GM23338 (cell line): Measurements from ENCODE around the gene P2RX4.

- PRO-cap = bidirectional peak, plus-strand start at chr12:121210129, minus-strand start at chr12:121210066; bidirectional peak, plus-strand start at chr12:121210390, minus-strand start at chr12:121210383
- RAMPAGE, long total RNA = no peak
Observed at GRCh38 chr12:121209805-121210683, at the start of gene P2RX4. Gene P2RX4 (plus strand): TSS chr12:121210129.

GRCh38 chr12:121217076-121217614 is 7.2 kb downstream of the P2RX4 start:
- PRO-cap = no peak
- RAMPAGE, long total RNA = no peak

DNA sequence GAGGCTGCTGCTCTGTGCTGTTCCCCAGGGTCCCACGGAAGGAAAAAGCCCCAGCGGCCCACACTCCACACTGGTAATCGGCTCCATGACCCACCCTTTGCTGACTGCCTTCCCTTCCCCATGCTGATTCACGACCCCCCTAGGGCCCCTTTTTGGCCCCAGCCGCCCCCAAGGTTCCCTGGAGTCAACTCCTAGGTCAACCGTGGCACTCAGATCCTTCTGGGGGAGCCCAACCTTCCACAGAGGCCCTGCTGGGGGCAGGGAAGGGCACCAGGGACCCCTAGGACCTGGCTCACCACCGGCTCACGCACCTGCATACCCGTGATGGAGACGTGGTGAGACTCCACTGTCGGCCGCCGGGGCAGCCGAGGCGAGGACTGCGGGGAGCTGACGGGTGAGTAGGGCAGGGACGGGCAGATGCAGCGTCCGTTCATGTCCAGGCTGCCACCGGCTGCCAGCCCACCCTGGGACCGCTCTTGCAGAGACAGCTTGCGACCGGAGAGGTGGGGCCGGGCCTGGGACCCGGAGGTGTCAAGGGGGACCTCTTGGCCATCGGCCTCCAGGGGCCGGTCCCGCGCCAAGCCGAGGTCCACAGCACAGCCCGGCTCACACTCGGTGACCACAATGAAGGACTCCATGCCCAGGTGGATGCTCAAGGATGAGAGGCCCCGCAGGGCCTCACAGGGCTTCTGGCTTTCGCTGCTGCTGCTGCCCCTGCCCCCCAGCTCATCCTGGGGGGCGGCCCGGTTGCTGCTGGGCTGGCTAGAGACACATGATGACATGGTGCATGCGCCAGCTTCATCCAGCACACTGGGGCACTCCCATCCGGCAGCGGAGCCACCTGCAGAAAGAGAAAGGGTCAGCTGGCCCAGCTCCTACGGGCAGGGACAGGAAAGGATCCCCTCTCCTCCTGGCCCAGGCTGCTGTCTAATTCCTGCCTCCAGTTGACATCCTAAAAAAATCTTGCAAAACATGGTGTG is 22.5 kb downstream of the CAMKK2 start:
- PRO-cap = no peak
- RAMPAGE, long total RNA = no peak

GRCh38 chr12:121295238-121295379 is 1.4 kb downstream of the CAMKK2 start:
- PRO-cap = no peak
- RAMPAGE, long total RNA = no peak

- PRO-cap = bidirectional peak, plus-strand start at chr12:121296941, minus-strand start at chr12:121296673; bidirectional peak, plus-strand start at chr12:121297374, minus-strand start at chr12:121297369; bidirectional peak, plus-strand start at chr12:121297579, minus-strand start at chr12:121297591
- RAMPAGE, long total RNA = no peak
Observed at GRCh38 chr12:121296790-121297673, 523 bp upstream of the CAMKK2 start.

- PRO-cap = no peak
- RAMPAGE, long total RNA = no peak
Observed at GRCh38 chr12:121375127-121375571, 22.9 kb upstream of the ANAPC5 start.

GRCh38 chr12:121400240-121401403 is 704 bp downstream of the RNF34 start:
- PRO-cap = bidirectional peak, plus-strand start at chr12:121400608, minus-strand start at chr12:121400605; bidirectional peak, plus-strand start at chr12:121400937, minus-strand start at chr12:121400948; bidirectional peak, plus-strand start at chr12:121401061, minus-strand start at chr12:121401014
- RAMPAGE, long total RNA = no peak

GRCh38 chr12:121429839-121430635 is 30.1 kb downstream of the RNF34 start:
- PRO-cap = no peak
- RAMPAGE, long total RNA = no peak

- PRO-cap = bidirectional peak, plus-strand start at chr12:121467926, minus-strand start at chr12:121467925
- RAMPAGE, long total RNA = no peak
Observed at GRCh38 chr12:121467820-121468110, 67.8 kb downstream of the RNF34 start.

- PRO-cap = no peak
- RAMPAGE, long total RNA = no peak
Observed at GRCh38 chr12:121516832-121517102, 64.1 kb downstream of the KDM2B start.

DNA sequence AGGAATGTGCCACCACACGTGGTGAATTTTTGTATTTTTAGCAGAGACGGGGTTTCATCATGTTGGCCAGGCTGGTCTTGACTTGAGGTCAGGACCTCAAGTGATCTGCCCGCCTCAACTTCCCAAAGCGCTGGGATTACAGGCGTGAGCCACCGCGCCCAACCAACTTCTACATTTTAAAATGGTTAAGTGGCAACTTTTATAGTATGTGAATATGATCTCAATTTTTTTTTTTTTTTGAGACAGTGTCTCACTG is 9.5 kb downstream of the KDM2B start:
- PRO-cap = no peak
- RAMPAGE, long total RNA = no peak

DNA sequence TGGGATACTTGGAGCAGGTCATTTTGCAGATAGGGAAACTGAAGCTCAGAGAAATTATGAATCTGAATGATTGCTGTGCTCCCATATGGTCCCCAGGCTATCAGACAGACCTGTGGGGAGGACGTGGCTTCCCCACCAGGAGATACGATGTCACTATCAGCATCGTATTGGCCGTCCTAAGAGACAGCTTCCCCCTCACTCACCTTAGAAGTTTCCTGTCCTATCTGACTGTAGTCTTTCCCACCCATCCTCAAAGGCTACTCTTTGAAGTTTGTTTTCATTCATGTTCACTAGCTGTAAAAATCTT is 813 bp upstream of the KDM2B start:
- PRO-cap = bidirectional peak, plus-strand start at position 153 of the sequence, minus-strand start at position 155 of the sequence
- RAMPAGE, long total RNA = no peak

DNA sequence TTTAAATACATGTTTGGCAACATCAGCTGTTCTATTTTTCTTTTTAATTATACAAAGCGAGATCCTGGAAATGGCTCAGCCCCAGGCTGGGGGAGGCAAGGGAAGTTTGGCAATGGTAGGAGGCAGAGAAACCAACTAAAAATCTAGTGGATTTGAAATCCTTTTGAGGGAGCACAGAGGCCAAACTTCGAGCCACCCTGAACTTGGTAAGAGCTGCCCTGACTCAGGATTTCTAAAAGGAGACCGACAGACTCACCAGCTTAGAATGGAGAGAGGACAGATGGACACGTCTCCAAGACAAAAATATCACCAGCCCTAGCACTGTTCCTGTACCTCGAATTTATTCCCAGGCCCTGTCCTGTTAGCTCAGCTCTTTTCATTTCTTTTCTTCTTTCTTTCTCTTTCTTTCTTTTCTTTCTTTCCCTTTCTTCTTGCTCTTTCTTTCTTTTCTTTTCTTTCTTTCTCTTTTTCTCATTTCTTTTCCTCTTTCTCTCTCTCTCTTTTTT is 29.7 kb upstream of the KDM2B start:
- PRO-cap = no peak
- RAMPAGE, long total RNA = no peak

DNA sequence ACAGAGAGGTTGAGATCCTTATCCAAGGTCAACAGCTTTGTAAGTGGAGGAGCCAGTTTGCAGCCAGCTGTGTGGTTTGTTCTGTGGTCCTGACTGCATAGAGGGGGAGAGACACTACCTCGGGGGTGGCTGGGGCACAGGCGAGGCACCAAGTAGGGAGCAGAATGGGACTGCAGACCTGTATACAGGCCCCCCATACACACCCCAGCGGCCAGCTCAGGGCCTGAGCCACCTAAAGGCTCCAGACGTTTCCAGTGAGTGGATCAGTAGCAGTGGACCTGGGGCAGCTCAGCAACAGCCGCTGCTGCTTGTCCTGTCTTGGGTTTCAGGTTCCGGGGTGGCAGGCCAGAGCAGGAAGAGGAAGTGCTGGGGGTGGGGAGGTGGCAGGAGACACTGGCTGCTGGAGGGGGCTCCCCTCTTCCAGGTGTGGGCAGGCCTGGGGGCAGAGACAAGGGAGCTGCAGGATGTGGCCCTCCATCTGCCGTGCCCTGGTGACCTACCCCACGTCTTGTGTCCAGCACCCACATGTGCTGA is 32.1 kb downstream of the MORN3 start:
- PRO-cap = no peak
- RAMPAGE, long total RNA = no peak

DNA sequence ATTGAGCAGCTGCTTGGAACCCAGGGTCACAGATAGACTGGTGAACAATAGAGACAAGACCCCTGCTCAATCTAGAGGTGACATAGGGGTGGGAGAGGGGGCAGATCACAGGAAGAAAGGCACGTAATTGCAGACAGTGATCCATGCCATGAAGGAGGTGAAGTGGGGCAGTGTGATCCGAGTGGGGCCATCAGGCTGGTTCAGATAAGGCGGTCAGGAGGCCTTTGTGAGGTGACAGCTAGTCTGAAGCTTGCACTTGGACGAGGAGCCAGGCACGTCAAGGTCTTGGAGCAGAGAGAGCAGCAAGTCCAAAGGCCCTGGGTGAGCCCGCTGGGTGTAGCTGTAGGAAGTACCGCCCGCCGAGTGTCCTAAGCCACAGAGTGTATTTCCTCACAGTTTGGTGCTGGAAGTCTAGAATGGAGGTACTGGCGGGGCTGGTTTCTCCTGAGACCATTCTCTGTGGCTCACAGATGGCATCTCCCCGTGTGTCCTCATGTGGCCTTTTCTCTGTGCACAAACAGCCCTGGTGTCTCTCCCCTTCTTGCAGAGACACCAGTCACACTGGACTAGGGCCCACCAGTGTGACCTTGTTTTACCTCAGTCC is 23.6 kb downstream of the RHOF start:
- PRO-cap = no peak
- RAMPAGE, long total RNA = no peak

GRCh38 chr12:121789716-121790887 is 3.4 kb downstream of the RHOF start:
- PRO-cap = no peak
- RAMPAGE, long total RNA = no peak

DNA sequence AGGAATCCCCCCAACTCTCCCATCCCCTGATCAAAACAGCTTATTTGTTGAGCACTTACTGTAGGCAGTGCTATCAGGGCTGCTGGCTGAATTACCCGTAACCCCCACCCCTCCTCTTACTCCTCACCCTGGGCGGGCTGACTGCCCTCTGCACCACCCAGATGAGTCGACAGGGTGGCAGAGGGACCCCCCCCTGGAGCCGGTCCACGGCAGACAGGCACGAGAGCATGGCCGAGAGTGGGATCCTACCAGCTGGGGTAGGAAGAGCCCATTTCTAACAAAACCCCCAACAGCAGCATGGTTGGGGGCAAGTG is 1.1 kb upstream of the RHOF start:
- PRO-cap = no peak
- RAMPAGE, long total RNA = no peak

- PRO-cap = bidirectional peak, plus-strand start at chr12:121799316, minus-strand start at chr12:121799043; bidirectional peak, plus-strand start at chr12:121800028, minus-strand start at chr12:121799875; bidirectional peak, plus-strand start at chr12:121800280, minus-strand start at chr12:121800144
- RAMPAGE, long total RNA = no peak
Observed at GRCh38 chr12:121799209-121800255, 4.3 kb upstream of the SETD1B start.

- PRO-cap = bidirectional peak, plus-strand start at chr12:121802006, minus-strand start at chr12:121801926
- RAMPAGE, long total RNA = no peak
Observed at GRCh38 chr12:121801655-121802627, 1.9 kb upstream of the SETD1B start.

- PRO-cap = bidirectional peak, plus-strand start at chr12:121803091, minus-strand start at chr12:121802945; bidirectional peak, plus-strand start at chr12:121803382, minus-strand start at chr12:121803435; bidirectional peak, plus-strand start at chr12:121803655, minus-strand start at chr12:121803708
- RAMPAGE, long total RNA = no peak
Observed at GRCh38 chr12:121802982-121803730, 653 bp upstream of the SETD1B start.